H1 (cell line): ENCODE measurements around a stretch of chr16.

DNA sequence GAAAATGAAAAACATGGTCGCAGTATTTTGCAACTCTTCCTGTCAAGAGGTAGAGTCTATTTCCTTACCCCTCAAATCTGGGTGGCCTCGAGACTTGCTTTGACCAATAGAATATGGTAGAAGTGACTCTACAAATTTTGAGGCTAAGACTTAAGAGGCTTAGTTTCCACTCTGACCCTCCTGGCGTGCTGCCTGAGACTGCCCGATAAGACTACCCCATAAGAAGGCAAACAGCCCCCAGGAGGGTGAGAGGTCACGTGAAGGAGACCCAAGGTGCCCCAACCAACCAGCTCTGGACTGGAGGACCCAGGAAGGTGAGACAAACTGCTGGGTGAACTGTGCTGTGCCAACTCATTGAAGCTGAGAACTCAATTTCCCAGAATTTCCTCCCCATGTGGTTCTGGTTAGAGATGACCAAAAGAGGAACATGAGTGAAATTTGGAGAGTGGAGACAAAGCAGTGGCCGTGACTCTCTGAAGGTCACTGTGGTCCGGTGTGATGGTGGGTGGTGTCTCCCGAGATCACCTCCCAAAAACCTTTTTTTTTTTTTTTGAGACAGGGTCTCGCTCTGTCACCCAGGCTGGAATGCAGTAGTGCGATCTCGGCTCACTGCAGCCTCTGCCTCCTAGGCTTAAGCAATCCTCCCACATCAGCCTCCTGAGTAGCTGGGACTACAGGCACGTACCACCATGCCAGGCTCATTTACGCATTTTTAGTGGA is 38.2 kb upstream of the LITAF start:
- RRBS = no CpG with 5 or more reads among the region's 13 CpGs
CAGE:
- cytosol, long polyA plus RNA = no peak
- long polyA plus RNA = no peak
- nucleus, long polyA plus RNA = no peak

GRCh38 chr16:11682385-11683489 is 14.5 kb downstream of the SNN start:
- RRBS = no CpG with 5 or more reads among the region's 24 CpGs
CAGE:
- cytosol, long polyA plus RNA = no peak
- long polyA plus RNA = no peak
- nucleus, long polyA plus RNA = no peak

DNA sequence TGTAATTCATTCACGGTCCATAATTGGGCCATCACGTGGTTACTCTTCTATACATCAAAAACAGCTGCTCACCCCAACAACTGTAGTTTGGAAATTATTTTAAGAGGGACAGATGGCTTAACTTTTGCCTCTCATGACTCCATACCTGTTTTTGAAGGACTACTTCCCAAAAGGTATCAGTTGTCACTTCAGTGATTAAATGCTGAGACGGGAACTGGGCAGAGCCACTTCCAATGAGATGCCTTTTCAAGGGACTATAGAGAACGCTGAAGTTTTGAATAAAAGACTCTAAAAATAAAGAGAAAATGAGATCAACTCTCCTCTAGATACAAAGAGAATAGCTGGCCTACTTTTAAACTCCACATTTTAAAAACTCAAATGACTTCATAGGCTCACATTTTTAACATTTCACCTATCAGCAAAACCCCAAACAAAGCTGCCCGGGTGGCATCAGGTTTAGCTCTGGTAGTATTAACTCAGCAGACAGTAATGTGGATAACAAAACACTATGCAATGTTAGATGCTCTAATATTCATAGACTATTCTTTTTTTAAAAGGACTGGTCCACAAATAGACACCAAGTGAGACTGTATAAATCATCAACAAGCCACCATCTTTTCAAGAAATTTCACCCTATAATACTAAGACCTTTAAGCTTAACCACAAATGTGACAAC is 20.0 kb downstream of the SNN start:
- RRBS = no CpG with 5 or more reads among the region's 5 CpGs
CAGE:
- cytosol, long polyA plus RNA = no peak
- long polyA plus RNA = no peak
- nucleus, long polyA plus RNA = no peak

- RRBS = no CpG with 5 or more reads among the region's 4 CpGs
CAGE:
- cytosol, long polyA plus RNA = no peak
- long polyA plus RNA = no peak
- nucleus, long polyA plus RNA = no peak
These were observed 29.4 kb downstream of the SNN start for GRCh38 chr16:11697779-11698027.

DNA sequence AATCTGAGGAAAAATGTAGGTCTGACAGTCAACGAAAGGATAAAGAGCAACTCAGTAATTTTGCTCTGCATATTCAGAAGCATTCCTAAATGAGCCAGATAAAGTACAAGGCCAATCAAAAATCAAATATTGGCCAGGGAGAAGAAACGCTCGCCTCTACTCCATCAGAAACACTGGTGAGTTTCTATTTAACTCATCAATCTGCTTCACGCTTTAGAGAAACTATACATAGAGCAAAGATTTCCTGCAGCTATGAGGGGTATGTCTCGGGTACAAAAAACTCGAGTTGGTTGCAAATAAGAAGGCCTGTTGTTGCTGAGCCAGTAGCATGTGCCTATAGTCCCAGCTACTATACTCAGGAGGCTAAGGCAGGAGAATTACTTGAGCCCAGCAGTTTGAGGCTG is 3.6 kb downstream of the TXNDC11 start:
- RRBS = no CpG with 5 or more reads among the region's 6 CpGs
CAGE:
- cytosol, long polyA plus RNA = no peak
- long polyA plus RNA = no peak
- nucleus, long polyA plus RNA = no peak

GRCh38 chr16:11761654-11762410 is 19.2 kb upstream of the TXNDC11 start:
- RRBS = no CpG with 5 or more reads among the region's 8 CpGs
CAGE:
- cytosol, long polyA plus RNA = no peak
- long polyA plus RNA = no peak
- nucleus, long polyA plus RNA = no peak

DNA sequence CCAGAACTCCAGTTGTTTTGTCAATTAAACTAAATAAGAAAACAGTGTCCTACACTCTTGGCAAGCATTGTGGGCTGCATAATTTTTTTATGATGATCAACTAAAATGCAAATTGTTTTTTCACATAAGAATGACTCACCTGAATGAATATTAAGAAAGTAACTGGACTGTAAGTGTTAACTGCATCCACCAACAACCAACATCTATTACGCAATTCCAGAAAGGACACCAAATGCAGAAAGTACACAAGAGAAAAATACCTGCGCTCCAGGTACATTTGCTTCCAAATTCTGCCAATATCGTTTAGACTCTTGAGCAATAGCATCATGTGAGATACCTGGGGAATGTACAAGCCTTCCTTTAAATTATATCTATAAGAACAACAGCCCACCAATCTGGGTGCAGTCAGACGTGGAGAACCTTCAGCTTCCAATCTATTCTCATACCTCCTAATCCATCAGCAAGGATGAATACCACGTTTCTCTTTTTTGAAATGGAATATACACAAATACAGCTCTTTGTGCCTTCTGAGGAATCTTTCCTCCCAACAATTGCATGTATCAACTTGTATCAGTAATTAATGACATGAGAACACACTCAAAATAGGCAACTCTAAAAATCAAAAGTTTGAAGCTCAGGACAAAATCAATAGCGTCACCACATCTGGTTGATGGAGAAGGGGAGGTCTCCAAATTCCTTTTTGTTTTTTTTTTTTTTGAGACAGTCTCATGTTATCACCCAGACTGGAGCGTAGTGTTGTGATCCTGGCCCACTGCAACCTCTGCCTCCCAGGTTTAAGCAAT is 20.0 kb upstream of the TXNDC11 start:
- RRBS = no CpG with 5 or more reads among the region's 7 CpGs
CAGE:
- cytosol, long polyA plus RNA = no peak
- long polyA plus RNA = no peak
- nucleus, long polyA plus RNA = no peak

DNA sequence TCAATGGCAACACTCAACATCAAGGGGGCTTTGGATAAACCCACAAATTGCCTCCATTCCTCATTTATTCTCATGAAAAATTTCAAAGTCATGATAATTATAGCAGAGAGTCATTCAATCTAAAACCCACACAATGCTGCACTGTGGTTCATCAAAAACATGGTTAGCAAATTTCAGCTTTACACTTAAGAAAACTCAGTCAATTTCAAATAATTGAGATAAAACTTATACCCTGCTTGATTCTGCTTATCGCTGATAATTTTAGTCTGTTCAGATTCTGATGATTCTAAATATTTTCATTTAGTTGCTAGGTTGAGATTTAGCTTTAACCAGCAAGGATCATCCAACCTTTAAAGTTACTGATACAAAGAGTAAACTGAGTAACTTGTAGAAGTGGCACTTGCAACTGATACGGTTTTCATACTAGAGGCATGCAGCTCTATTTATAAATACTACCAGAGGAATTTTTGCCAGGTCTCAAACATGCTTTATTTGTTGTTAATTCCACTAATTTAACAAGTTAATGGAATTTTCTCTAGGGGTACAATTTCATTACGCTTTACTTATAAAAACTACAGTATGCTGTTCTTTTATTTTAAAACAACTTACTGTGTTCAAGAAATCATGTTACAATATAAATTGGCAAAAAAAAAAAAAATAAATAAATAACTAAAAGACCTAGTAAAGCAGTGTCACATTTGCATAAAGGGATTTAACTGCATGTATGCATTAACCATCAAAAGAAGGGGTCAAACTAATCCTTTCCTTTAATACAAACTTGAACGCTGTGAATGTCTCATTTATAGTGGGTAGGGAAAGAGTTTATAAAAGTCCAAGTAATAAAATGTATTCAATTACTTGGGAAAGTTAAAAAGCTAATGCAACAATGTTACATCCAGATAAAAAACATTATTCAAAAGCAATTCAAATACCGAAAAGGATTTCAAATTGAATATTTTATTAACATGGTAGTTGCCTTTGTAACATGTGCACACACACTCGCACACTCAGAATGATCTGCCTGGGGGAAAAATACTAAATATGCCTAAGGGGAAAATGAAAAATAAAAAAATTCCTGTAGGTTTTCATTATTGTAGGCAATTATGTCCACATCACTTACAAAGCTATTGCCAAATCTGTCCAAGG is 20.8 kb upstream of the RSL1D1 start:
- RRBS = no CpG with 5 or more reads among the region's 6 CpGs
CAGE:
- cytosol, long polyA plus RNA = no peak
- long polyA plus RNA = no peak
- nucleus, long polyA plus RNA = no peak

DNA sequence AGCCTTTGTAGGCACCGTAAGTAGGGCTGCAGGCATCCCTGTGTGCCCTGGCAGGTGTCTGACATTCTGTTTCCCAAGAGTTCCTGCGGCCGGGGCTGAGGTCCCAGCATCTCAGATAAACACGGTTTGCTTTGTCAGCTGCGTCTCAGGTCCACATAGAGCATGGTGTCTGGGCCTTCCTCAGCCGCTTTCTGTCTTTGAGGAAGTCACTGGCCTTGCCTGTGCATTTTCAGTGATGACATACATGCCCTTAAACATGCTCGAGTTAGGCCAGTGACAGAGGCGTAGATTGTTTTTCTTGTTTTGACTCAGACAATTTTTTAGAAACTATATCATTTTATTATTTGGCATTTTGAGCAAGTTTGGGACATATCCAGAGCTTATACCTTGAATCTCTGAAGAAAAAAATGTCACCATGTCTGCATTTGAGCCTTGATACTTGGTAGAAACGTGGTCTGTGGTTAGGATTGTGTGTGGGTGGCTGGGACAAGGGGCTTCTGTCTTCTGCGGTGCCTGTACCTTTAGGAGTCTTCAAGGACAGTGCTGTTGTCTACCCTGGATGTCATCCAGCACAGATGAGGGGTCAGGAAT is 105.8 kb downstream of the SNX29 start:
- RRBS = no CpG with 5 or more reads among the region's 10 CpGs
CAGE:
- cytosol, long polyA plus RNA = no peak
- long polyA plus RNA = no peak
- nucleus, long polyA plus RNA = no peak

- RRBS = no CpG with 5 or more reads among the region's 6 CpGs
CAGE:
- cytosol, long polyA plus RNA = no peak
- long polyA plus RNA = no peak
- nucleus, long polyA plus RNA = no peak
These were observed 116.1 kb downstream of the SNX29 start for GRCh38 chr16:12092537-12093123.

- RRBS = no CpG with 5 or more reads among the region's 12 CpGs
CAGE:
- cytosol, long polyA plus RNA = no peak
- long polyA plus RNA = no peak
- nucleus, long polyA plus RNA = no peak
These were observed 313.2 kb downstream of the SNX29 start for GRCh38 chr16:12289780-12290126.

- RRBS = no CpG with 5 or more reads among the region's 25 CpGs
CAGE:
- cytosol, long polyA plus RNA = no peak
- long polyA plus RNA = no peak
- nucleus, long polyA plus RNA = no peak
These were observed 367.6 kb downstream of the CPPED1 start for GRCh38 chr16:12435988-12436576.

DNA sequence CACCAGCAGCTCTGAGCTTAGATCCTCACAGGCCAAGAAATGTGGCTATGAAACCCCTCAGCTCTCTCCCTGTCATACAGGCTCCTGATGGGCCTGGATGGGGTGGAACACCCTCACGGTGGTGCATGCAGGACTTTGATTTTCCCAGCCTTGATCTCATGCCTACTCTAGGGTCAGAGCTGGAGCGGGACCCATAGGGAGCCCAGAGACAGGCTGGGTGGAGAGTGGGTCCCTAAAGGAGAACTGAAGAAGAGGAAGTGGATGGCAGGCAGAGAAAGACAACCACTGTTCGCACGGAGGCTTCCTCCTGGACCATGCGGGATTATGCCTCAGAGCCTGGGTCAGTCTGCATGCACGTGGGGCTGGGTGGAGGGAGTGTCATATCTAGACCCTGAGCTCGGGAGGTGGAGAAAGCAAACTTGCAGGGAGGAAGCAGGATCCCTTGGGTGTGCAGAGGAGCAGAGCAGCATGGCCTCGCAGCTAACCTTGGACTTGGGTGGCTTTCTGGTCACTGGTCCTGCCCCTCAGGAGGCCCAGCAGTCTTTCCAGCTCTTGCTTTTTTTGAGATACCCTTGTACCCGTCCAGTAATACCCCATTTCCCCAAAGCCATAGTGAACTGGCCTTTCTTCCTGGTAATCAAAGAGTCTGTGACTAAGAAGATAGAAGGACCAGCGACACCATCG is 344.3 kb downstream of the CPPED1 start:
- RRBS = no CpG with 5 or more reads among the region's 11 CpGs
CAGE:
- cytosol, long polyA plus RNA = no peak
- long polyA plus RNA = no peak
- nucleus, long polyA plus RNA = no peak

DNA sequence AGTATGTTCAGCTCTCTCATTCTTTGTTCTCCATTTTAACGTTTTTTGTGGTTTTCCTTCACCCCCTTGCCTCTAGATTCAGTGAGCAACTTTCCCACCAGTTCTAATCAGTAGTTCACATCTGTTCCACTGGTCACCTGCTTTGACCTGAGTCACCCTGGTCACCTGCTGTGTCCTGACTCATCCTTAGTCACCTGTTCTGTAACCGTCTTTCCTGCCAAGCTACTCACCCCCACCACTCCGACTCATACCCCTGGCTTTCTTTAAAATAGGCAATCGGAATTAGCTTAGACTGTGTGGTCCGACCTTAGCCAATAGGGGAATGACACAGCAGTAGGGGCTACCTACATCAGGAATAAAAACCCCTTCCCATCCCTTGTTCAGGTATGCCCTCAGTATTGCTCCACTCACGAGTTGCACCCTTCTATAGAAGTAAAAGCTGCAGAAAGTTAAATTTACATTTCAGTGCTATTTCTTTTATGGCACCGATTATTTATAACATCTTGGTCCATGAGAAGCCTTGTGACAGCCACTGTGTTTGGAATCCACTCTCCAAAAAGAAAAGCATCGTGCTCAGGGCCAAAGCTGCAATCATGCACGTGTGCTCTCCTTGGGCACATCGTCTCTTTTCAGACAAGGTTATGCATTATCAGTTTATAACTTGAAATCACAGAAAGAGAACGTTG is 189.9 kb downstream of the CPPED1 start:
- RRBS = no CpG with 5 or more reads among the region's 11 CpGs
CAGE:
- cytosol, long polyA plus RNA = no peak
- long polyA plus RNA = no peak
- nucleus, long polyA plus RNA = no peak

DNA sequence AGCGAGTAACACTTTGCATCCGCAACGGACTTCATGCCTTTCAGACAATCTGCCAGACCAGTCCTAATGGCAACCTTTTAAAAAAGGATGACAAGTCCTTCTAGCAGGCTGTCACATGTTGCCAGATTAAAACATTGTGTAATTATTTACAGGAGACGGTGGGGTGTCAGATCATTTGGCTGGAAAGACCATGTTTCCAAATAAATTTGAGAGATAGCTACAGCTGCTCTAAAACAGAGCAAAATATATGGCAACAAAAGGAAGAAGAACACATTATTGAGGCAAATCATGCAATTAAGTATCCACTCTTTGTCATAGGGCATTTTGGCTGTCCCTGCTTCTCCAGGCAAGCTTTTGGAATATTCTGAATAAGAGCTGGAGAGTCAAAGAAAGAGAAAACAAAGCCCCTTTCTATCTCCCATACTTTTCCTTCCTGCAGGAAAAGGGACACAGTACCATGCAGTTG is 46.0 kb downstream of the CPPED1 start:
- RRBS = no CpG with 5 or more reads among the region's 4 CpGs
CAGE:
- cytosol, long polyA plus RNA = no peak
- long polyA plus RNA = no peak
- nucleus, long polyA plus RNA = no peak

DNA sequence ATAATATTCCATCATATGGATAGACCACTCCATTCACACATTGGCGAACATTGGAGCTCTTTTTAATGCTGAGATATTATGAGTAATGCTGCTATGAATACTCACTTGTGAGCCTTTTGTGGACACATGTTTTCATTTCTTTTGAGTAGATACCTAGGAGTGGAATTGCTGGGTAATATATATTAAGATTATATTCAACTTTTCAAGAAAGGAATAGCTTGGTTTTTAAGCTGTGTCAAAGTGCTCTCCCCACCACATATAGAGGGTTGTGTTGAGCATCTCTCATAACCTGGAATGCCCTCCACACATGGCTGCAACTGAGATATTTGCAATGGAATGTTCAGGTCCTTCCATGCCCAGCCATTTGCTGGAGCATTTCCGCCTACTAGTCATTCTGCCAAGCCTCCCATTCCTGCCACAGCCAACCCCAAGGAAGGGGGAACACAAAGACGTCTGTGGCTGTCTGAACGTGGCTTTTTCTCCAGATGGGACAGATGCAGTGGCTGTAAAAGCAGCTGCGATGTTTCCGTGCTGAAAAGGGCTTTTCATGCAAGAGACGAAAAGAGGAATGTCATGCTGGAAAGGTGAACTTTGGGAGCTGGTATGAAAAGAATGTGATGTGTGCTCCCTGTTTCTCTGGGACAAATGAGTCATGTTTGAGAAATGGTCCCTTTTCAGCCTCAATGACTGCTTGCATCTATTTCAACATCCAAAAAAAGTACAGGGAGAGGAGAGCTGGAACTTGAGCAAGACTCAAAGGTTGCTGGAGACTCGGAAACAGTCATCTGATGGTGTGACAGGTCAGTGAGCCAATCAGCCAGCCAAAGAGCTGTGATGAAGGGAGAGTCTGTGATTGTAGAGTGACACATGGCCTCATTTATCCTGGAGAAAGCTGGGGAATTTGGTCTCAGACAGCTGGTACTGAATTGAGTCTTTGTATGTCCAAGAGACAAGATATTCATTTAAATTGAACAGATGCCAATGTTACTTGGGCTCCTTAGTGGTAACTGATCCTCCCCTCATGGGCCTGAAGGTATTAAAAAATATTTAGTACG is 208.8 kb downstream of the SHISA9 start:
- RRBS = no CpG with 5 or more reads among the region's 9 CpGs
CAGE:
- cytosol, long polyA plus RNA = no peak
- long polyA plus RNA = no peak
- nucleus, long polyA plus RNA = no peak

GRCh38 chr16:14013453-14014453 is 57.4 kb upstream of the MRTFB start:
- RRBS = no CpG with 5 or more reads among the region's 16 CpGs
CAGE:
- cytosol, long polyA plus RNA = no peak
- long polyA plus RNA = no peak
- nucleus, long polyA plus RNA = no peak

DNA sequence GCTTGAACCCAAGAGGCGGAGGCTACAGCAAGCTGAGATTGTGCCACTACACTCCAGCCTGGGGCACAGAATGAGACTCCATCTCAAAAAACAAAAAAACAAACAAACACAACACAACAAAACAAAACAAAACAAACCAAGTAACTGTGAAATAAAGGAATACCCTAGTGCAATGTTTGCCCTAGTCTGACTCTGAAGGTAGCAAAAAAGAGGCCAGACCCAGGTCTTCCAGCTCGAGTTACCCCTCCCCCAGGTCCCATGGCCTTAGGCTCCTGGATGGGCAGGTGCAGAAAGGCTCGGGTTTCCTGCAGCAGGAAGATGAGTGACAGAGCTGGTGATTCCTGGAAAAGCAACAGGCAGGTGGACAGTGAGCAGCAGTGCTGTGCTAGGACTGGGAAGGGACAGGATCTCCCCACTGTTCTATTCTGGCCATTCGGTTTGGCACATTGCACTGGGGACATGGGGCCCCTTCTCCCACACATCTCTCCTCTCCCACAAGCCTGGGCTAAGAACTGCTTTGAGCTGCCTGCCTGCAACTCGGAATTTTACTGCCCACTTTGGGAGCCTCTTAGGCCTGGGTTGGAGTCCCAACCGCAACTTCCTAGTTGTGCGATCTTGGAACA is 42.9 kb upstream of the MRTFB start:
- RRBS = no CpG with 5 or more reads among the region's 7 CpGs
CAGE:
- cytosol, long polyA plus RNA = no peak
- long polyA plus RNA = no peak
- nucleus, long polyA plus RNA = no peak

- RRBS = no CpG with 5 or more reads among the region's 7 CpGs
CAGE:
- cytosol, long polyA plus RNA = no peak
- long polyA plus RNA = no peak
- nucleus, long polyA plus RNA = no peak
These were observed 132.2 kb downstream of the MRTFB start for GRCh38 chr16:14203280-14203799.

DNA sequence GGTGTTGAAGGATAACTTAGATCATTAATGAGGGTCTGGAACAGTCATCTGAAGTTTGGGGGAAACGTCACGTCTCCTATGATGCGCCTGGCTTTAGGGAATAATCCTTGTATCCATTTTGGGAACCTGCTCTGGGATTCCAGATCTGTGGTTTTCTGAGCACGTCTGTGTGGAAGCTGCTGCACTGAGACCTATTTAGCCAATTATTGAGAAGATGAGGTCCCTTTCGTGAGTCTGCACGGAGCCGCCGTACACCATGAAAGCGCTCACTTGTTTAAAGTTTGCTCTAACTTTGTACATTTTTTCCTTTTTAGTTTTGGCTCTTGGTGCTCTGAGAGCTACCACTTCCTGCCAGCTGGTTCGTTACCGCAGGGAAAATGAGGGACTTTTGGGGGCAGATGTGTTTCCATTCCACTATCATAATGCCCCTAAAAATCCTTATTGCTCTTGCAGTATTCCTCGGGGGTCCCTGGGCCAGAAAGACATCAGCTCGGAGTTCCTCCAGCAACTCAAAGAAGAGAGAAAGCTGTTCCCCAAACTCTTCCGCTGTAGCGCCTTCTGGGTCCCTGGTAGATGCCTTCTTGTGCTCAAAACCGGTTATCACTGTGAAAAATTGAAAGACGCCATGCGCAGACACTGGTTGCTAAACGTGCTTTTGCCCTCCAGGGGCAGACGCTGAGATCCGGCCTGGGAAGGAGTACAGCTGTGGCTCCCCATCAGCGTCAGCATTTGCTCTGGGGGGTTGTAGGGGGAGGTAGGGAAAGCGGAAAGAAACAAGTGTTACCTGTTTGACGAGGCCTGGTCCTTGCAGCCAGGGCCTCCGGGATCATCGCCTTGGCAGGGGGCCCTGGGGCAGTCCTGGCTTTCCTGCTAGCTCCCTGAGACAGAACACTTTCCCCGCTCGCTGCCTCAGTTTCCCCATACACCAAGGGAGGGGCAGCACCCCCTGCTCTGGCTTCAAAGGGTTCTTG is 238.1 kb downstream of the MRTFB start:
- RRBS = 27% methylated on average over 5 of the region's 28 CpGs
CAGE:
- cytosol, long polyA plus RNA = no peak
- long polyA plus RNA = no peak
- nucleus, long polyA plus RNA = no peak